Endothelial cell of umbilical vein (primary cell): ENCODE measurements around a stretch of chr12.

DNA sequence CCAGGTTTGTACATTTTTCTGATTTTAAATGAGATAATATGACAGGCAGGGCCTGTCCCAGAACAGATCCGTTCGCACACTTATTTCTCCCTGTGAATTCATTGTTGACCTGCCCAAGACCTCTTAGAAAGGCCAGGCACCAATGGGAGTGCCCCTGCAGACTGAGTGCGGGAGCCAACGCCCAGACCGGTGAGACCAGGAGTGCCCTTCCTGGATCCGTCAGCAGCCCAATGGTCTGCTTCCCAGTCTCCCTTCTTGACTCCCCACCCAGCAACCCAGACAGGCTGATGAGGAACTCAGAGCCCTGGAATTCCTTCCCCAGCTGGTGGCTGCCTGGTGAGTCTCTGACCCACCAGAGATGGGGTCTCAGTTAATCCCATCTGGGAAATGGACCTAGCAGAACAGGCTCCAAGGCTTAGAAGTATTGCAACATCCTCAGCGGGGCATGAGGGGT lies 1.4 kb upstream of the RASAL1 start:
- PRO-cap: no peak
CAGE:
- cytosol, long polyA minus RNA: no peak
- cytosol, long polyA plus RNA: no peak
- long polyA plus RNA: no peak
- nucleus, long polyA minus RNA: no peak
- nucleus, long polyA plus RNA: no peak

- PRO-cap: no peak
CAGE:
- cytosol, long polyA minus RNA: no peak
- cytosol, long polyA plus RNA: no peak
- long polyA plus RNA: no peak
- nucleus, long polyA minus RNA: no peak
- nucleus, long polyA plus RNA: no peak
Observed at GRCh38 chr12:113222471-113222894, 1.2 kb downstream of the TPCN1 start.

DNA sequence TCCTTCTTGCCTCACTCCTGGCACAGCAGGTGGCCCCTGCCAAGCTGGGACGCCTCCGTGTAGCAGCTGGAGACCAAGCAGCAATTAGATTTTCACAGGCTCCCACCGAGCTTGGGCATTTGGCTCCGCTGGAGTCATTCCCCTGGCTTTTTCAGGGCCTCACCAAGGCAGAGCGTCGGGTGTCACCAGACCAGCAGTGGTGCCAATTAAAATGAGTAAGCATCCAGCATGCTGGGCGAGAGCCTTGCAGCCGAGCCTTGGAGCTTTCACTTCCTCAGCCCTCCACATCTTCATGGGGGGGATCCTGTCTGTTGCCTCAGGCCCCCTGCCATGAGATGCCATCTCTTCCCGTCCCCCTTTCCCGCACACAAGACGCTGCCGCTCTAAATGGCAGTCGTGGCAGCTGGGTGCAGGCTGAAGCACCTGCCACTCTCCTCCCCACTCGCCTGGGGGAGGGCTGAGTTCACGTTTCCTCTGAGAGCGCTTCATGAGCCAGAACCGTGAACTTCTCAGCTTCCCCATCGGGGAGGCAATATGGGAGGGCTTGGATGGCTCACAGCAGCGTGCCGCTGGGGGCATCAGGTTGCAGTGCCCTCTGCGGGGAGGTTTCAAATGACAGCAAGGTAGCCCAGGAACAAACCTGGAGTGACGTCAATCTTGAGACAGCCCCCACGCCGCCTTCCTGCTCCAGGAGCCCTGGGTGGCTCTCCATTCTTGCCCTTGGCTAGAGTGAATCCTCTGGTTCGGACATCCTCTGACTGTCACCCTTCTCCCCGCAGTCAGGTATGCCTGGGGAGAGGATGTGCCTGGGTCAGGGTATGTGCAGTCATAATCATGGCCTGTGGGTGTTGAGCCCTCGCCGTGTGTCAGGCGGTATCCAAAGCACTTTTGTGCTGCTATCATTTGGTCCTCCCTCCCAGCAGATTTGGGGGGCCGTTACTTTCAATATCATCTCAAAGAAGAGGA lies 11.9 kb downstream of the TPCN1 start:
- PRO-cap: no peak
CAGE:
- cytosol, long polyA minus RNA: no peak
- cytosol, long polyA plus RNA: no peak
- long polyA plus RNA: no peak
- nucleus, long polyA minus RNA: no peak
- nucleus, long polyA plus RNA: no peak

DNA sequence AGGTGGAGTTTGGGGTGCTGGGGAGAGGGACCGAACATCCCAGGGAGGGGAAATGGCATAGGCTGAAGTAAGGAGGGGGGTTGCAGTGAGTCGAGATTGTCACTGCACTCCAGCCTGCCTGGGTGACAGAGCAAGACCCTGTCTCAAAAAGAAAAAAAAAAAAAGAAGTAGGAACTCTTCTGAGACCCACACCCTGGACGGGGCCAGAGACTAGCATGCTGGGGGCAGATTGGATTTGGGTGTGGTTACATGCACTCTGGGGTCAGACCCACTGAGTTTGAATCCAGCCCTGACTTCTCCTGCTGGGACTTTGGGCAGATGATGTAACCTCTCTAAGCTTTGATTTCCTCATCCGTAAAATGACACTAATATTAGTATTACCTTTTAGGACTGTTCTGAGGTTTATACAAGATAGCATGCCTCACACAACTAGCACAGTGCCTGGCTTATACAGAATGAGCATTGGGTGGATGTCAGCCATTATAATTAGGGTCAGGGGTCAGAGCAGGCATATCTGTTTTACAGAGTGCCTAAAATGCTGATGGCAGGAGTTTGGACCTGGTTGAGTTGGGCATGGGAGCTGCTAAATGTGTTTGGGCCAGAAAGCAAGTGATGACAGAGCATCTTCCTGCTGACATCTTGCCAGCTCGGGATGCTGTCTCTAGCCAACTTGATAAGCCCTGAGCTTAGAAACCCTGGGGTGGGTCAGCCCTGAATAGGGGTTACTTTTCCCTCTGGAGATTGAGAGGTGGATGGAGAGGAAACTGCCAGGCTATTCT lies 15.4 kb downstream of the TPCN1 start:
- PRO-cap: no peak
CAGE:
- cytosol, long polyA minus RNA: no peak
- cytosol, long polyA plus RNA: no peak
- long polyA plus RNA: no peak
- nucleus, long polyA minus RNA: no peak
- nucleus, long polyA plus RNA: no peak

GRCh38 chr12:113241222-113241848 lies 20.1 kb downstream of the TPCN1 start:
- PRO-cap: no peak
CAGE:
- cytosol, long polyA minus RNA: no peak
- cytosol, long polyA plus RNA: no peak
- long polyA plus RNA: no peak
- nucleus, long polyA minus RNA: no peak
- nucleus, long polyA plus RNA: no peak

GRCh38 chr12:113415967-113416443 lies 6.2 kb upstream of the SDSL start:
- PRO-cap: no peak
CAGE:
- cytosol, long polyA minus RNA: no peak
- cytosol, long polyA plus RNA: no peak
- long polyA plus RNA: no peak
- nucleus, long polyA minus RNA: no peak
- nucleus, long polyA plus RNA: no peak

DNA sequence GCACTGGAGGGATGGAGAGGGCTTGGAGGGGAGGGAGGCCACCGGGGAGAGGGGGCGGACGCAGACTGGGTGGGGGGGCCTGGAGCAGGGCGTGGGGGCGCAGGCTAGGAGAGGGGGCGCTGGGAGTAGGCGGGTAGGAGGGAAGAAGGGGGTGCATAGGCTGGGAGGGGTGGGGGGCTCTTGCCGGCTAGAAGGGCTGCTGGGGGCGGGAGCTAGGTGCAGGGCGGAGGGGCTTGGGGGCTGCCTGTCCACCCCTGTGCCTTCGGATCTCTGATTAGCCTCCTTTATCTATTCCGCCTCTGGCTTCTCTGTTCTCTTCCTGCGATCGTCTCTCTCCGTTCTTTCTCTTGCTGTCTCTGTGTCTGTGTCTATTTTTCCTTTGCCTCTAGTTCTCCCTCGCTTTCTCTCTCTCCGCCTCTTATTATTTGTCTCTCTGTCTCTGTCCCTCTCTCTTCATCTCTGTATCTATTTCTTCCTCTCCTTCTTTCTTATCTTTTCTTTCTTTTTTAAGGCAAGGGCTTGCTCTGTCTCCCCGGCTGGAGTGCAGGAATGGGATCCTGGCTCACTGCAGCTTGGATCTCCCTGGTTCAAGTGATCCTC lies 166.8 kb upstream of the LHX5 start:
- PRO-cap: no peak
CAGE:
- cytosol, long polyA minus RNA: no peak
- cytosol, long polyA plus RNA: no peak
- long polyA plus RNA: no peak
- nucleus, long polyA minus RNA: no peak
- nucleus, long polyA plus RNA: no peak

- PRO-cap: no peak
CAGE:
- cytosol, long polyA minus RNA: no peak
- cytosol, long polyA plus RNA: no peak
- long polyA plus RNA: no peak
- nucleus, long polyA minus RNA: no peak
- nucleus, long polyA plus RNA: no peak
Observed at GRCh38 chr12:113914023-113914436, 52.1 kb downstream of the RBM19 start.

GRCh38 chr12:113957764-113958234 lies 8.3 kb downstream of the RBM19 start:
- PRO-cap: no peak
CAGE:
- cytosol, long polyA minus RNA: no peak
- cytosol, long polyA plus RNA: no peak
- long polyA plus RNA: no peak
- nucleus, long polyA minus RNA: no peak
- nucleus, long polyA plus RNA: no peak

DNA sequence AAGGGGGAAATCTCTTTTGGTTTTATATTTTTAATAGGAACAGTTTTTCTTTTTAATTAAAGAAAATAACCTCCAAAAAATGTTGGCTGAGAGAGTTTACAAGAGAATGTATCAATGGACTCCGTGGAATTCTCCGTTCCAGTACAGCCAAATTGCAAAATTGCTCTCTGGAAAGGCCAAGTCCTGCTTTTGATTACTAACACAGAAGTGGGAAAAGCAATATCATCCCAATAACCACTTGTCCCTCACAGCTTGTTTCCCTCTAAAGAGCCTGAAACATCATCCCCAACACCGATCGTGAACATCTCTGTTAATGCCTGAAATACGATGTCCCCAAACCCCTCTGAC lies 36.8 kb downstream of the TBX5 start:
- PRO-cap: no peak
CAGE:
- cytosol, long polyA minus RNA: no peak
- cytosol, long polyA plus RNA: no peak
- long polyA plus RNA: no peak
- nucleus, long polyA minus RNA: no peak
- nucleus, long polyA plus RNA: no peak

DNA sequence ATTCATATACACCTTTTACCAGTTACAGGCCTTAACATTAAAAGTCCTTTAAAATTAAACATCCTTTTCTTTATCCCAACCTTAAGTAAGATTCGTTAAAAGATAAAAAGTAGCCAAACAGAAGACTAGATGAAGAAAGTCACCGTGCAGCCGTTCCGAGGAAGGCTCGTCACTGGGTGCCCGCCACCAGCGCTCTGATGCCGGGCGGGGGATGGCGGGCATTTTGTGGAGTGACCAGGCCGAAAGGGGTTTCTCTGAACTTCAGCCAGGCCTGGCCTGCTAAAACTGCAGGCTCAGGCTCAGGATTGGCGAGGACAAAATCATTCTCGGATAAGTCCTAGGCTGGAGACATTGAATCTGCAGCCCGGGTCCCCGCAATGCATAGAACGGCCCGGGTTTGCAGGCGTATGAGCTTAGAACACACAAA lies 1.4 kb downstream of the TBX5 start:
- PRO-cap: no peak
CAGE:
- cytosol, long polyA minus RNA: no peak
- cytosol, long polyA plus RNA: no peak
- long polyA plus RNA: no peak
- nucleus, long polyA minus RNA: no peak
- nucleus, long polyA plus RNA: no peak

DNA sequence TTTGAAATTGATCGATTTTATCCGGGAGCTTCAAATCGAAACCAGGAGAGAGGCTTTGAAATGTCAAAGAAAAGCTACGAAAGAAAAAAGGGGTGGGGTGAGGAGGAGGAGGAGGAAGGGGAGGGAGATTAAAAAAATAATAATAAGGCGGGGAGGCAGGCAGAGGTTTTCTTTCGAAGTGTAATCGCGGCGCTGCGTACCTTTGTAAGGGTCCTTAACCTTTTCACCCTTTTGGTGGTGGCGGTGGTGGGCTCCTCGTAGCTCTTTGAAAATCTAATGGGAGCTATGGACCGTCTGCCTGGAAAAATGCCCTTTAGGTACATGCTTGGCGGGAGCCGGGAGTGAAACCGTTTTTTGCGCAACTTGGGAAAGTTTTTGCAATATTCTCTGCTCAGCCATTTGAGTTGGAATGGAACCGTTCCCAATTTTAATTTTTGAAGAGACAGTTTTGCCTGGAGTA lies 74.3 kb upstream of the TBX5 start:
- PRO-cap: no peak
CAGE:
- cytosol, long polyA minus RNA: no peak
- cytosol, long polyA plus RNA: no peak
- long polyA plus RNA: no peak
- nucleus, long polyA minus RNA: no peak
- nucleus, long polyA plus RNA: no peak

- PRO-cap: no peak
CAGE:
- cytosol, long polyA minus RNA: no peak
- cytosol, long polyA plus RNA: no peak
- long polyA plus RNA: no peak
- nucleus, long polyA minus RNA: no peak
- nucleus, long polyA plus RNA: no peak
Observed at GRCh38 chr12:114580327-114580711, 103.7 kb downstream of the TBX3 start.

DNA sequence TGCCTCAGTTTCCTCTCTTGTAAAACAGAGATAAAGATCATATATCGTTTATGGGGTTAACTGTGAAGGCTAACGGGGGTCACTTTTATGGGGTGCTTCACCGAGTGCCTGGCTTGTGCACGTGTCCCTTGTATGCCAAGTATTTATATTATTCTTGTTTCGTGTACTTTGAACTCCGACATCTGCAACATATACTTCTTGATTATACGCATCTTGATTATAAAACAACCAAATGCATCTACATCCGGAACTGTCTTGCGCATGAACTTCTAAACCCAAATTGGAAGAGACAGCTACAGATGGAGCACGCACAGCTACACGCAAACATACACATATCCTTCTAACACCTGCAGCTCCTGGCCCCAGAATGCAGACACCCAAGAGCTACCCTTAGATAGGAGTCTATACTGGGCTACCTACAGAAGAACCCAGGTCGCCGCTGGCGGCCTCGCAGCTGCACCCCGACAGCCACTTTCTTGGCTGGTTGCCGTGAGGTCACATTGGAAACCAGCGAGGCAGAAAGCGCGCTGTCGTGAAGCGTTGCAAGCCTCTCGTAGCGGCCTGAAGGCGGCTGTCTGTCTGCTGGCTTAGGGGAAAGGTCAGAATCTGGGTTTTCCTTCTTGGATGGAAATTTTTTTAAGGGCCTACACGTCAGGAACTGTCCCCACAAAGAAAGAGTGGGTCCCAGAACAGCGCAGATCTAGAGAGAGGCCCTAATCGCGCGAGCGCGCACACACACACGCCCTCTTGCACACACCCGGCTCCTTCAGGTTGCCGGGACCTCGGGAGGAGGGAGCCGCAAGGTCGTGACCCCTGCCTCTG lies 17.2 kb downstream of the TBX3 start:
- PRO-cap: no peak
CAGE:
- cytosol, long polyA minus RNA: no peak
- cytosol, long polyA plus RNA: no peak
- long polyA plus RNA: no peak
- nucleus, long polyA minus RNA: no peak
- nucleus, long polyA plus RNA: no peak

- PRO-cap: bidirectional peak, plus-strand start at chr12:114683512, minus-strand start at chr12:114683484
CAGE:
- cytosol, long polyA minus RNA: no peak
- cytosol, long polyA plus RNA: no peak
- long polyA plus RNA: no peak
- nucleus, long polyA minus RNA: no peak
- nucleus, long polyA plus RNA: no peak
Observed at GRCh38 chr12:114683286-114683648, 708 bp downstream of the TBX3 start.

DNA sequence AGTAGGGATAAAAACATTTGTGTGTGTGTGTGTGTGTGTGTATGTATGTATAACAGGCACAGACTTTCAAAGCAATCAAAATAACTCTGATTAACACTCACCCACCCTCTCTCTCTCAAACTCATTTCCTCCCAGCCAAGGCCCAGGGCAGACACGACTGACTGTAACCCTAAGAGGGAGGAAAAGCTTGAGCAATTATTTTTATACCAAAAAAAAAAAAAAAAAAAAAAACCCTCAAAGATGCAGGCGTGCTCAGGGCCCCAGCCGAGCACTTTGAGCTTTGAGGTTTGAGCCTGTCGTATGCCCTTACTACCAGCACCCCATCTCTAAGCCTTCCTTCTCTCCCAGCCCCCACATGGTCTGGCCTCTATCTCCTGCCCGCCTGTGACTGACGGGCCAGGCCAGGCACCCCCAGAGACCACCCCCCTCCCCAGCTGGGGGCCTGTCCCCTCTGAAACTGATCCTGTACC lies 62.8 kb upstream of the TBX3 start:
- PRO-cap: no peak
CAGE:
- cytosol, long polyA minus RNA: no peak
- cytosol, long polyA plus RNA: no peak
- long polyA plus RNA: no peak
- nucleus, long polyA minus RNA: no peak
- nucleus, long polyA plus RNA: no peak

DNA sequence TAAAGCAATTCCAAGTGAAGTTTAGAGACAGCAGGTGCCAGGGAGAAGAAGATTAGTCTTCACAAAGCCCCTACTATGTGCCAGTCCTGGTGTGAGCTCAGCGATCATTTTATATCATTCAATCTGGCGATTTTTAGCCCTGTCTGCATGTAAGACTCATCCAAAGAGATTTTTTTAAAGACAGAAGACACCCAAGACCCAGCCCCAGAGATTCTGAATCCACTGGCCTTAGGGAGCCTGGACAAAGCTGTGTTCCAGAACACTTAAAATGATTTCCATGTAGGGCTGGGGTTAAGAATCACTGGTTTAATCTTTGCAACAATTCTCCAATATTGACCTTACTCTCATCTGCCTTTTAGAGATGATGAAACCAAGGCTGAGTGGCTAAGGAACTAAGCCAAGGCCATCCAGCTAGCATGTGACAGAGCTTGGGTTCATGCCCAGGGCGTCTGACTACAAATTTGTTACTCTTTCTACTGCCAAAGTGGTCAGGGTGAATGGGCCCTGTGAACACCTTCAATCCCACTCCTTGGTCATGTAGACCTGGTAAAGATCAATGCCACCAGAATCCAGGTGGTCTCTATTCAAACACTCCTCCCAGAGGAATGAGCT lies 404.6 kb upstream of the TBX3 start:
- PRO-cap: no peak
CAGE:
- cytosol, long polyA minus RNA: no peak
- cytosol, long polyA plus RNA: no peak
- long polyA plus RNA: no peak
- nucleus, long polyA minus RNA: no peak
- nucleus, long polyA plus RNA: no peak

DNA sequence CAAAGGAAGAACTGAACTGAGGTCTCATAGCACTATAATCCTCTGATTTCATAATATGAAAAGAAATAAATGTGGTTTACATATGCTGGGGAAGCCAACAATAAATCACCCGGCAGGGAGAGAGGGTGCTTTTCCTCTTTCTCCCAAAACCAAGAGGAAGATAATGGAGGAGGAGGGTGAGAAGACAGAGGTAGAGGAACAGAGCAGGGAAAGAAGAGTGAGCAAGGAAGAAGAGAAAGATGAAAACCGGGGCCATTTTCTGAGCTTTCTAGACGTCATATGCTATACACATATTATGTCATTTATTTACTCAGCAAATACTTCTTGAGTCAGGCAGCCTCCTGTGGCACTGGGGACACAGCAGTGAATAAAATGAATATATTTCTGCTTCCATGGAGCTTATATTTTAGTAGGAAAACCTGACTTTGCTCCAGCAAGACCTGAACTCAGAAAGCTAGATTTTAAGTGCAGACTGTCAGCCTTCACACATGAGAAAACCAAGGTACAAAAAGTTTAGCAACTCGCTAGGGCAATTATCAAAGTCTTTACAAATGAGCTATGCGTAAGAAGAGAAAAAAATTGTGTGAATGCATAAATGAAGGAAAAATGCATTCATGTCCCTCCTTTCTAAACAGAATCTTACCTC lies 710.8 kb upstream of the TBX3 start:
- PRO-cap: no peak
CAGE:
- cytosol, long polyA minus RNA: no peak
- cytosol, long polyA plus RNA: no peak
- long polyA plus RNA: no peak
- nucleus, long polyA minus RNA: no peak
- nucleus, long polyA plus RNA: no peak

- PRO-cap: no peak
CAGE:
- cytosol, long polyA minus RNA: no peak
- cytosol, long polyA plus RNA: no peak
- long polyA plus RNA: no peak
- nucleus, long polyA minus RNA: no peak
- nucleus, long polyA plus RNA: no peak
Observed at GRCh38 chr12:115570349-115570615, 707.2 kb downstream of the MED13L start.

DNA sequence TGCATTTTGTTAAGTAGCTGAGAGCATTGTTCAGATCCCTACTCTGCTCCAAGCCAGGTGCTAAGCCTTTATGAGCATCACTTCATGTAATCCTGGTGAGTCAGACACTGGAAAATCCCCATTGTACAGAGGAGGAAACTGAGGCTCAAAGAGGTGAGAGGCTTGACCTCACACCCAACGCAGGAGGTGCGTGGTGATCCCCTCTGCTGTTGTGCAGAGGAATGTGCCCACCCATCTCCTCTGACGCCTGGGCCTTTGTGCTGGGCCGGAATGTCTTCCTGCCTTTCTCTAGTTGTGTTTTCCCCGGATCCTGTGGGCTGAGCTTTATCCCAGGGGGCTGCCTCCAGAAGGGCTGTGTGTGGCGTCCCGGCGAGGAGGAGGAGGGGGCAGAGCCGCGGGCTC lies 653.8 kb downstream of the MED13L start:
- PRO-cap: no peak
CAGE:
- cytosol, long polyA minus RNA: no peak
- cytosol, long polyA plus RNA: no peak
- long polyA plus RNA: no peak
- nucleus, long polyA minus RNA: no peak
- nucleus, long polyA plus RNA: no peak